Transverse colon (tissue), 4 donors: ENCODE data around the genes SCARB1 and SLC15A4.

- PRO-cap: no peak
- RAMPAGE, long total RNA, 4 experiments: no peak in any of the 4 experiments
Measured at GRCh38 chr12:124498821-124499241, 68.6 kb downstream of the NCOR2 start.

- PRO-cap: no peak
- RAMPAGE, long total RNA, 4 experiments: no peak in any of the 4 experiments
Measured at GRCh38 chr12:124531154-124532219, 35.9 kb downstream of the NCOR2 start.

DNA sequence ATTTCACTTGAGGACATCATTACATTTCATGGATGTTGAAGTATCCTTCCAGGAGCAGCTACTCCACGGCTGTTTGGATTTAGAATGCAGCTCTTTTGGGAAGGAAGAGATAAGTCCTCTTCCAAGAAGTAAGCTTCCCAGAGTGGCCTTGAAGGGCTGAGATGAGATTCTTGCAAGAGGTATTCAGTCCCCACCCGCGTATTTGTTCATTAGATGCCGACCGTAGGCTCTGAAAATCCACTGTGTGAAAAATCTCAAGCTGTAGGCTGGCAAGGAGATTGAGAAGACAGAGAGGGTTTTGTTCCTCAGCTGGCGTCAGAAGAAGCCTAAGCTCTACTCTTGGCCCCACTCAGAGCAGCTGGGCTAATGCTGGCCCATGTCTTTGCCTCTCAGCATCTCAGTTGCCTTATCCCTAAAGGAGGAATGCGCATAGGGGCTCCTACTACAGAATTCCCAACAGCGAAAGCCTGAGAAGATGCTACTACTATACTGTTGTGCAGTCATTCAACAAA is 131.2 kb upstream of the NCOR2 start:
- PRO-cap: no peak
- RAMPAGE, long total RNA, 4 experiments: no peak in any of the 4 experiments

DNA sequence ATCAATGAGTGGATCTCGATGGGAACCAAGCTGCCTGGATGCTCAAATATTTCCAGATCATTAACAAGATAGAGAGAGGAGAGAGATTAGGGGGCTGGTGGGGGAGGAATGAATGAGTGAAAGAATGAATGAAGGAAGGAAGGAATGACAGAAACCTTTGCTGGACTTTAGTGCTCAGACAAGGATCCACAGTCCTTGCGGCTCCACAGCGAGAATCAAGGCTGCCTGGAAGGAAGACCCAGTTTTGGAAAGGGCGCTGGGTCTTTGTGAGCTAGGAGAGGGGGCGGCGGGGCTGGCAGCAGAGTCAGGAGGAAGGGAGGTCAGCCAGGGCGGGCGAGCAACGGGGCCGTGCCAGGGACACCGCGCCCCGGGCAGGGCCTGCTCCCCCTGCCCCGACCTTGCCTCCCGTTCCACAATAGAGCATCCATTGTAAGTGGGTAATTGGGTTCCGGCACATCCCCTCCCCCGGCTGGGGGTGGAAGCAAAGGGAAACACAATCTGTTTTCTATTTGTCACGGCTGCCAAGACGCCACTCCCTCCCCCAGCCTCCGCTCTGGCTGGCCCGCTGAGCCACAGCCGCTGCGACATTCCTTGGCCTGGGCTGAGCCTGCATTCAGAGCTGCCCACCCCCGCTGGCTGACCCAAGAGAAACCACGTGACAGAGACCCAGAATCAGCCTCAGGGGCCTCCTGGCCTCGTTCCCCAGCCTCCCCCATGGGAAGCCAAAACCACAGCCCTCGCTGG is 117.9 kb downstream of the SCARB1 start:
- PRO-cap: bidirectional peak, plus-strand start at position 587 of the sequence, minus-strand start at position 477 of the sequence
- RAMPAGE, long total RNA, 4 experiments: no peak in any of the 4 experiments

GRCh38 chr12:124799939-124800442 is 63.7 kb downstream of the SCARB1 start:
- PRO-cap: no peak
- RAMPAGE, long total RNA, 4 experiments: no peak in any of the 4 experiments

- PRO-cap: bidirectional peak, plus-strand start at chr12:124864027, minus-strand start at chr12:124863914
- RAMPAGE, long total RNA, 4 experiments: no peak in any of the 4 experiments
Measured at GRCh38 chr12:124863544-124864239, at the start of gene SCARB1. TSS of gene SCARB1 (minus strand) at chr12:124863864.

GRCh38 chr12:124904601-124905542 is 9.6 kb downstream of the UBC start:
- PRO-cap: bidirectional peak, plus-strand start at chr12:124905032, minus-strand start at chr12:124904931
- RAMPAGE, long total RNA, 4 experiments: no peak in any of the 4 experiments

DNA sequence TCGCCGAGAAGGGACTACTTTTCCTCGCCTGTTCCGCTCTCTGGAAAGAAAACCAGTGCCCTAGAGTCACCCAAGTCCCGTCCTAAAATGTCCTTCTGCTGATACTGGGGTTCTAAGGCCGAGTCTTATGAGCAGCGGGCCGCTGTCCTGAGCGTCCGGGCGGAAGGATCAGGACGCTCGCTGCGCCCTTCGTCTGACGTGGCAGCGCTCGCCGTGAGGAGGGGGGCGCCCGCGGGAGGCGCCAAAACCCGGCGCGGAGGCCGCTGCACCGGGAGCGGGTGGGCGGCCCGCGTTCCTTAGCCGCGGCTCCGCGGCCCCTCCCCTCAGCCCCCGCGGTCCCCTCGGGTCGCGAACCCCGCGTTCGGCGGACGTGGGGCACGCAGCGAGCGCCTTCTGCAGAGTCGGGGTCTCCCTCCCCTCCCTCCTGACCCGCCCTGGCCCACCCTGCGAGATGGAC is 301 bp upstream of the UBC start:
- PRO-cap: bidirectional peak, plus-strand start at position 244 of the sequence, minus-strand start outside the sequence
- RAMPAGE, long total RNA, 4 experiments: no peak in any of the 4 experiments

DNA sequence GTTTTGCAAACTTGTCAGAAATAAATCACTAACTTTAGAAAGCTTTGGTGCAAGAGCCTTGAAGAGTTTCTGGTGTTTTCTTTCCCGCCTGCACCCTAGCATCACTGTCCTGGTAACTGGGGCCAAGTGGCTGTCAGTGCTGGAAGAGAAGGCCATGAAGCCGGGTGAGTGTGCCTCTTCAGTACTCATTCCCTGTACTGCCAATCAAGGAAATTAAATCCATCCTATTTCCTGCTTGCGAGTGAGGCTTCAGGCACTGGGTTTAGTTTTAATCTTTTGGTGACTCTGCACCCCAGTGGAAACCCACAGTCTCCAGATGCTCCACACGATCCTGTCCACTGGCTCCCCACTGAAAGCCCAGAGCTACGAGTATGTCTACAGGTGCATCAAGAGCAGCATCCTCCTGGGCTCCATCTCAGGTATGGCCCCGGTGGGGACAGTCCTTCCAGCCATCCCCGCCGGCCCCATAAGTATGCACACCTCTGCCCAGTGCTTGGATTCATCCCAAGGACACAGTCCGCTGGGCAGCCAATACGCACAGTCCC is 59.4 kb downstream of the AACS start:
- PRO-cap: no peak
- RAMPAGE, long total RNA, 4 experiments: start-site peak on the plus strand in 1 of 4 experiments, centred at position 328 of the sequence, 10 reads per replicate

GRCh38 chr12:125185211-125185787 is 887 bp upstream of the TMEM132B start:
- PRO-cap: no peak
- RAMPAGE, long total RNA, 4 experiments: no peak in any of the 4 experiments

DNA sequence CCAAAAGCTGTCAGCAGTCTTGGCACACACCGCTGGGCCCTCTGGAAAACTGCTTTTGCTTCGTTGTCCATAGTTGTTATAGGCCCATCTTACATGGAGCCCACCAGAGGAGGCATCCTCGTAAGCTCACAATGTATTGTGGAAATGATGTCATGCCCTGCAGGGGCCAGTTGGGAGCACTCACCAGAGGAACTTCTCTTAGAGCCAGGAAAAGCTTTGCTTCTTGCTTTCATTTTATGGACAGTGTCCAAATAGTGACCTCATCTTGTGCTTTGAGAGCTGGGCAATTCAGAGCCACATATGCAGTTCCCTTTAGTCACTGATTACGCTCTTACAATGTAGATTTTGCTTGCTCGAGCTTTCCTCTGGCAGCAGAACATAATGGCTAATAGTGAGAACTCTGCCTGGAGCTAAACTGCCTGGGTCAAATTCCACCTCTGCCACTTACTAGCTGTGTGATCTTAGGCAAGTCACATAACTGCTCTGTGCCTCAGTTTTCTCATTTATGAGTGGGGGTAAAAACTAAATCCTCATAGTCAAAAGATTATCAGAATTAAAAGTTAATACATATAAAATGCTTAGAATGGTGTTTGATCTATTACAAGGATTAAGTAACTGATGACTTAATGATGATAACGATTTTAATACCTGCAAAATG is 154.7 kb downstream of the TMEM132B start:
- PRO-cap: no peak
- RAMPAGE, long total RNA, 4 experiments: no peak in any of the 4 experiments

- PRO-cap: no peak
- RAMPAGE, long total RNA, 4 experiments: no peak in any of the 4 experiments
Measured at GRCh38 chr12:126190952-126192074, 1005.1 kb downstream of the TMEM132B start.

GRCh38 chr12:127165393-127165892 is 1101.5 kb upstream of the TMEM132C start:
- PRO-cap: no peak
- RAMPAGE, long total RNA, 4 experiments: no peak in any of the 4 experiments

GRCh38 chr12:127944270-127944501 is 322.8 kb upstream of the TMEM132C start:
- PRO-cap: unidirectional peak, plus-strand start at chr12:127944408
- RAMPAGE, long total RNA, 4 experiments: start-site peak on the plus strand in 2 of 4 experiments, at chr12:127944399-127944408 at its widest, 10 to 19 reads per replicate

DNA sequence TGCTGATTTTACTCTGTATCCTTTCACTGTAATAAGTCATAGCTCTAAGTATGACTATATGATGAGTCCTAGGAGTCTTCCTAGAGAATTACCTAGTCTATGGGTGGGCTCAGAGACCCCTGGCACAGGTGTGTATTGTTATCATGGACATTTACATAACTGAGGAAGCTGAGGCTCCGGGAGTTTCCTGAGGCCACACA is 58.7 kb upstream of the TMEM132C start:
- PRO-cap: unidirectional peak, plus-strand start at position 59 of the sequence
- RAMPAGE, long total RNA, 4 experiments: no peak in any of the 4 experiments

DNA sequence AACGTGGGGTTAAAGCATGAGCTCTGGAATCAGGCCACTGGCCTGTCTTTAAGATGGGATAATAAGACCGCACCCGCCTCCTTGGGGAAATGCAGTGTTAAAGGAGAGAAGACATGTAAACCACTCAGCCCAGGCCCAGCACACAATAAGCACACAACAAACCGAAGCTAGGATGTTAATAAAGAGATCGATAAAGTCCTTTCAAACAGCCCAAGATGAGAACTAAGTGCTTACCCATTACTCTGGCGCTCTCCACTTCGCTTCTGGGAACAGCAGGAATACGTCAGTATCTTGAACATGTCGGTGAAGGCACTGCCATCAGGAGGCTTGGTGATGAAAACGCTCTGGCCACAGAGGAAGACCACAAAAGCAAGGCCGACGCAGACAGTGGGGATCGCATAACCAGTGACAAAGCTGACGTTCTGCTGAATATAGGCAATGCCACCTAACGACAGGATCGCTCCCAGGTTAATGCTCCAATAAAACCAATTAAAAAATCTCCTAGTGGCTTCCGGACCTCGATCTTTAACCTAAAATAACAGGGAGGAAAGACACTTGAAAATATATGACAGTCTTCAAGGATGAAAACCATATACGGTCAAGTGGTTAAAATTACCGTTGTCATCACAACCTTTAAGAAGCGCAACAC is 9.1 kb downstream of the SLC15A4 start:
- PRO-cap: no peak
- RAMPAGE, long total RNA, 4 experiments: start-site peak on the minus strand in 1 of 4 experiments, centred at position 30 of the sequence, 6 reads per replicate

- PRO-cap: unidirectional peak, plus-strand start at chr12:128823490; unidirectional peak, plus-strand start at chr12:128823531; bidirectional peak, plus-strand start at chr12:128823615, minus-strand start at chr12:128823587; unidirectional peak, minus-strand start at chr12:128823674; bidirectional peak, plus-strand start at chr12:128824107, minus-strand start at chr12:128823983
- RAMPAGE, long total RNA, 4 experiments: no peak in any of the 4 experiments
Measured at GRCh38 chr12:128823051-128824242, at the start of gene SLC15A4. TSS of gene SLC15A4 (minus strand) at chr12:128823958.

DNA sequence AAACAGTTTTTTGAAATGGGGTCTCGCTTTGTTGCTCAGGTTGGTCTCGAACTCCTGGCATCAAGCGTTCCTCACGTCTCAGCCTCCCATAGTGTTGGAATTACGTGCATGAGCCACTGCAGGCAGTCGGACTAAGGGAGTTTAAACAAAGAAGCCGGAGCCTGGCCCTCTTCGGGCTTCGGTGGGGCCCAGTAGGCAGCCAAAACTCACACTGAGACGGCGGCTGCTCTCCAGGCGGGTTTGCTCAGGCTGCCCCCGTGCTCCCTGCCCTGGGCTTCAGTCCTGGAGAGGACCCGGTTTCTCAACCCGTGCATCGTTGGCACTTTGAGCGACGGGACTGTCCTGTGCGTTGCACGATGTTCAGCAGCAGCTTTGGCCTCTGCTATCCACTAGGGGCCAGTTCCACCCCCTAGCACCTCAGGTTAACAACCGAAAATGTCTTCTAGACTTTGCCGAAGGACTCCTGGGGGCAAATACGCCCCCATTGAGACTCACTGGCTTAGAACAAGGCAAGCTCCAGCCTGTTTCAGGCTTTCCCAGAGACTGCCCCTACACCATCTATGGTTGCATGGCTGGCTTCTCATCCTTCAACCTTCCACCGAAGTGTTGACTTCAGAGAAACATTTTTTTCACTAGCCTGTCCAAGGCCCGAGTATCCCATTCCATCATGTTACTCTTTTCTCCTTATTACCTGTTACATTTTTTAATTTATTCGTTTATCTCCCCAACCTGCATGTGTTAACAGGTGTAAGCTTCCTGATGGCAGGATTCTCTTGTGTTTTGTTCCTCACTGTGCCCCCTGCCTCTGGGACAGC is 804 bp upstream of the SLC15A4 start:
- PRO-cap: no peak
- RAMPAGE, long total RNA, 4 experiments: no peak in any of the 4 experiments

GRCh38 chr12:129299004-129299473 is 445.8 kb downstream of the GLT1D1 start:
- PRO-cap: unidirectional peak, minus-strand start at chr12:129299173
- RAMPAGE, long total RNA, 4 experiments: no peak in any of the 4 experiments

GRCh38 chr12:129622353-129622681 is 281.5 kb downstream of the TMEM132D start:
- PRO-cap: no peak
- RAMPAGE, long total RNA, 4 experiments: no peak in any of the 4 experiments